ENCODE measurements around a stretch of chr12.

- RRBS: no CpG with 5 or more reads among the region's 6 CpGs
Observed at GRCh38 chr12:31876560-31877055, 82.6 kb upstream of the RESF1 start.

DNA sequence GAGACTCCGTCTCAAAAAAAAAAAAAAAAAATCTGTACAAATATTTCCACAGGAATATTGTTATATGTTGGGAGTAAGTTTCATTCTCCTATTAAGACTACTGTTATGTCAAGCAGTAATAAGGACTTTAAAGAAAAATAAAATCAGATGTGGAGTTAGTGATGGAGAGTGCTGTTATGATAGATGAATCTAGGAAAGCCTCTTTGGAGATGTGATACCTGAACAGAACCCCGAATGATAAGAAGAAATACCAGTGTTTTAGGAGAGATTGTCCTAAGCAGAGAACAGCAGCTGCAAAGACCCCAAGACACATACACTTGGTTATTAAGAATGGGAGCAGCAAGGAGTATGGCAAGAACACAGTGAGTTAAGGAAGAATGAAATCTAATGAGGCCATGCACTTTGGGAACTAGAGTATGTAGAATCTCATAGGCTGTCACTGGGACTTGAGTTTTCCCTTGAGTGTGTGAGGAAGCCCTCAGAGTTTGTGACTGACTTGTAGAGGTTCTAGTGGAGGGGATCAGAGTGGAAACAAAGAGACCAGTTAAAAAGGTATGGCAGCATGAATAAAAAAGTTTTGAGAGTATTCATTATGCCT lies 98.1 kb upstream of the DNM1L start:
- RRBS: no CpG with 5 or more reads among the region's 2 CpGs

GRCh38 chr12:32585260-32586133 lies 93.6 kb upstream of the DNM1L start:
- RRBS: no CpG with 5 or more reads among the region's 9 CpGs

- RRBS: no CpG with 5 or more reads among the region's 8 CpGs
Observed at GRCh38 chr12:33587712-33588812, 148.4 kb upstream of the SYT10 start.

- RRBS: 60% methylated on average over 8 of the region's 34 CpGs
Observed at GRCh38 chr12:34349197-34349866, 327.0 kb downstream of the ALG10 start.

DNA sequence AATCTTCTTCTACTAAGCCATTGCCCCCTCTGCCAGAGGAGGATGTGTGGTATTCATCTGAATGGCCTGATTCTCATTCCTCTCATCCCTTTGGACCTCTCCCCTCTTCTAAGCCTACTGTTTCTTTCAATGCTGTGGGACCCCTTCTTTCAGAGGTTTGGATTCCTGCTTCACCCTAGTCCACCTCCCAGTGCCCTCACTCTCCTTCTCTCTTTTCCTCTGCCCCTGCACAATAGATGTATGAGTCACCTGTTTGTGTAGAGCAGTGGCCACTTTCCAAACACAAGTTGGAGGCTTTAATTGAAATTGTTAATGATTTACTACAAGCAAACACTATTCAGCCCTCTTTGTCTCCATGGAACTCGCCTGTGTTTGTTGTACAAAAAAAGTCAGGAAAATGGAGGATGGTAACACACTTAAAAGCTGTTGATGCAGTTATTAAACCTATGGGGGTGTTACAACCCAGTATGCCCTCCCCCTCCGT lies 192.2 kb upstream of the ALG10B start:
- RRBS: no CpG with 5 or more reads among the region's 2 CpGs

GRCh38 chr12:39808820-39809252 lies 182.9 kb downstream of the C12orf40 start:
- RRBS: no CpG with 5 or more reads among the region's 3 CpGs

GRCh38 chr12:39839073-39839581 lies 213.1 kb downstream of the C12orf40 start:
- RRBS: no CpG with 5 or more reads among the region's 7 CpGs

DNA sequence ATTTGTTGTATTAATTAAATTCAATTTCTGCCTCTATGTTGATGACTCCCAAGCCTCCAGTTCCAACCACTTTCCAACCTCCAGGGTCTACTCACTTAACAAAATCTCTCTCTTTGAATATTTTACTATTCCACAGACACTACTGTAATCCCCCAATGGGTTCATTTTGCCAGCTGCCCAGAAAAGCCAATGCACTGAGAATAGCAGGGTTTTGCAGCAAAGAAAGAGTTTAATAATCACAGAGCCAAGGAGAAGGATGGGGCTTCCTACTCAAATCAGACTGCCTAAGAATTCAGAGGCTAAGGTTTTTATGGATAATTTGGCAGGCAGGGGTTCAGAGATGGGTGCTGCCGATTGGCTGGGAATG lies 105.8 kb downstream of the GXYLT1 start:
- RRBS: no CpG with 5 or more reads among the region's 1 CpG

DNA sequence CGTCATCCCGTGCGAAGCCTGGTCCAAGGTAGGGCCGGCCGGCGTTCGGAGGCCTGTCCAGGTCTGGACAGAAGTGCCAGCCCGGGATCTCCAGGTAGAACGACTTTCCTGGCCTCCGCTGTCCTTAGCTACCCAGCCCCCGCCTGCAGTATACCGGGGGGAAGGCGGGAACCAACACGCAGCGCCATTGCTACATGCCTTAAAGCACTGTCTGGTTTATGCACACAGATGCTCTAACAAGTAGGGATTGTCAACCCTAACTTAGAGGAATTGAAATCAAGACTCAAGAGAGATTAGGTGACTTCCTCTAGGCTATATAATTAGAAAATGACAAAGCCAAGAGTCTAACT lies 561 bp upstream of the YAF2 start:
- RRBS: 3% methylated on average over 8 of the region's 15 CpGs

- RRBS: no CpG with 5 or more reads among the region's 11 CpGs
Observed at GRCh38 chr12:42387935-42388508, 62.1 kb downstream of the PPHLN1 start.

DNA sequence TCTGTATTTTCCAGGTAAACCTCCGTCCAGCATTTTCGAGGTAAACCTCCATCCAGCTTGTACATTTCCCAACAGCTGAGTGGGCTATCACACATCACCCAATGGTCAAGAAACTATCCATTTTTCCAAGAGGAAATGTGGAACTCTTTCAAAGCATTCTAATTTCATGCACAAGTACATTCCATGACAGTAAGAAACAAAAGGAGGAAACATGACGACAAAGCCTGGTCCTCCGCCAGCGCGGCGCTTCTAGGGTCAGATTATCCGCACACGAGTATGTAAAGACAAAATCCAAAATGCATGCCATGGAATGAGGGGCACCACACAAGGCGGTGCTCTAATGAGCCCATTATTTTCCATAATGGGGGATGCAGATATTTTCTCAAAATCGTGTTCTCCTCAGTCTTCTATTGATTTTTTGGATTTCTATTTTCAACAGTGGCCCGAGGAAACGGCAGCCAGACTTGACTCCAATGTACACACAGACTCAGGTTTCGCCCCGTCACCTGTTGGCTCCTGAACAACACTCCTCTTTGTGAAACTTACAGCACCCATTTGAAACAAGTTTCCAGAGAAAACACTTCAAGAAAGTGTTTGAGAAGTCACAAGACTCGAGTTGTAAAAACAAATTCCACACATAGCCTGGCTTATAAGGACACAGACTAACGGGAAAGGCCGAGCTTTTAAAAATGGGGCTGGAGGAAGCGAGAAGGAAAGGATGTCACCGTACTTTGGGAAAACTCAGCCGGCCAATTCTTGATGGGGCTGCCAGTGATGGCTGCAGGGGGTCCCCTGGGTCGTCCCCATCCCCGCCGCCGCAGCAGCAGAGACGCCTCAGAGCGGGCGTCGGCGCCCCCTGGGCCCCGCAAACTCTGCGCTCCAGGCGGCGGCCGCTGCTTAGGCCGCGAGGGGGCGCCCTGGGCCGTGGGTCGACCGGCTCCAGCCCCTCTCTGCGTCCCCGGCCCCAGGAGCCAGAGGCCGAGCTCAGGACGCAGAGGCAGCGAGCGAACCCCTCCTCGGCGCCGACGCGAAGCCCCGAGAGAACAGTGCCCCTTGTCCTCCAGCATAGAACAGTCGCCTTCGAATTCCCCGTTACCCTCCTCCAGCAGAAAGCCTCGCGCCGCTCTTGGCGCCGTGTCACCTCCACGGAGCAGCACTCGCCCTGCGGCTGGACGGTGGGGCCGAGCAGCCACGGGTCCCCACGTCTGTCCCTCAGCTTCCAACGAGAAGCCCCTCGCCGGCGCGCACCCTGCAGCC lies 107.1 kb downstream of the PRICKLE1 start:
- RRBS: 1% methylated on average over 3 of the region's 73 CpGs

- RRBS: no CpG with 5 or more reads among the region's 4 CpGs
Observed at GRCh38 chr12:45234100-45235088, 18.5 kb downstream of the ANO6 start.

DNA sequence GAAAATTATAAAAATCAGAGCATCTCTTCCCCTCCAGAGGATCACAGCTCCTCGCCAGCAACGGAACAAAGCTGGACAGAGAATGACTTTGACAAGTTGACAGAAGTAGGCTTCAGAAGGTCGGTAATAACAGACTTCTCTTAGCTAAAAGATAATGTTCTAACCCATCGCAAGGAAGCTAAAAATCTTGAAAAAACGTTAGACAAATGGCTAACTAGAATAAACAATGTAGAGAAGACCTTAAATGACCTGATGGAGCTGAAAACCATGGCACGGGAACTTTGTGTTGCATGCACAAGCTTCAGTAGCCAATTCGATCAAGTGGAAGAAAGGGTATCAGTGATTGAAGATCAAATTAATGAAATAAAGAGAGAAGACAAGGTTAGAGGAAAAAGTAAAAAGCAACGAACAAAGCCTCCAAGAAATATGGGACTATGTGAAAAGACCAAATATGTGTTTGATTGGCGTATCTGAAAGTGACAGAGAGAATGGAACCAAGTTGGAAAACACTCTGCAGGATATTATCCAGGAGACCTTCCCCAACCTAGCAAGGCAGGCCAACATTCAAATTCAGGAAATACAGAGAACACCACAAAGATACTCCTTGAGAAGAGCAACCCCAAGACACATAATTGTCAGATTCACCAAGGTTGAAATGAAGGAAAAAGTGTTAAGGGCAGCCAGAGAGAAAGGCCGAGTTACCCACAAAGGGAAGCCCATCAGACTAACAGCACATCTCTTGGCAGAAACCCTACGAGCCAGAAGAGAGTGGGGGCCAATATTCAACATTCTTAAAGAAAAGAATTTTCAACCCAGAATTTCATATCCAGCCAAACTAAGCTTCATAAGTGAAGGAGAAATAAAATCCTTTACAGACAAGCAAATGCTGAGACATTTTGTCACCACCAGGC lies 177.3 kb downstream of the ANO6 start:
- RRBS: no CpG with 5 or more reads among the region's 11 CpGs

DNA sequence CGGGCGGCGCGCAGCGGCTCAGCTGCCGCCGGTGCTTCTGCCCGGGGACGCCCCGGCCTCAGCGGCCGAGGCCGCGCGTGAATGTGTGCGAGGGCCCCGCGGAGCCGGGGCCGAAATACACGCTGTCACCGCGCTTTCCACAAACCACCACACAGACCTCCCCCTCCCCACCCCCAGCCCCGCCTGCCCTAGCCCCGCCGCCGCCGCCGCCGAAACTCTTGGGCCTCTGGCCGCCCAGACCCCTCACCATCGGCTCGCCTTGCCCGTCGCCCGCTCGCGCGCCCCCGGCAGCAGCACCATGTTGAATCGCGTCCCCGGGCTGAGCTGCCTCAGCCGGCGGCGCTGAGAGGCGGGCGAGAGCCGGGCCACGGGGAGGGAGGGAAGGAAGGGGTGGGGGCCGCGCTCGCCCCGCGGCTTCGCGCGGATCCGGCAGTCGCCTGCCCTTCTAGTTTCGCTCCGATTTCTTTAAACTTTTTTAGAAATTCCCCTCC lies 366 bp upstream of the ARID2 start:
- RRBS: 1% methylated on average over 21 of the region's 62 CpGs

DNA sequence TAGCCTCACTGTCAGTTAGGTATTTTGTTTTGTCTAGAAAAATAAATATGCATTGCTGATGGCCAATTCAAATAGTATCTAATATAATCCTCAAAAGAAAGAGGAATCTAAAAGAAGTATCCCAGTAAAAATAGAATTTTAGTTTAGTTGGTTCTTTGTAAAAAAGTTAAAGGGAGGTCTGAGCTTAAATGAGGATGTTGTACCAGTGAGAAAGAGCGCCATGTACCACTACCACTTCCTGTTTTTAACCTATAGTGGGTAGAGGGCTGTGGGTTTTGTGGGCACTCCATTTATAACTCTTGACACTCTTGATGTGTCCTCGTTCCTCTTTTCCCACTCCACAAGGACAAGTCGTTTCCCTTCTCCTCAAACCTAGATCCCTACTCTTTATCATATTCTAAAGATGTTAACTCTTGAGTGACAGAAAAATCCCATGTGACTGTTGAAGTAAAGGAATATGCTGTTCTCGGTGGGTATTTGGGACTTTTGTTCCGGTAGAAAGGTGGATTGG lies 50.9 kb downstream of the SLC38A1 start:
- RRBS: no CpG with 5 or more reads among the region's 5 CpGs

DNA sequence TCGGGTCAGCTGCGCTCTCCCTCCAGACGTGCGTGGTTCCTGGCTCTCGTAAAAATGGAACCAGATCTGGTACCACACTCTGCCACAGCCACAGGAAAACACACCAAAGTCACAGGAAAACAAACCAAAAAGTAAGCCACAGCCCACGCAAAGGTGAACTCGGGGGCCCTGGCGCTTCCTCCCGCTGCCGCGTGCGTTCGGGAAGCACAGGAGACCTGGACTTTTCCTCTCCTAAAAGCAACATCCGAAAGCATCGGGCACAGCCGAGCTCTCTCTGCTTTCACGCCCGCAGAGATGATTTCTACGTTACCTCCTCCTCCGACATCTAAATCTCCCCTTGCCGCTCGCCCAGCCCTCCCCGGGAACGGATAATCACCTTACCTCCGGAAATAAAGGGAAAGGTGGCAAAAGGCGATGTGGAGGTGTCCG lies 684 bp downstream of the SLC38A1 start:
- RRBS: 0% methylated on average over 2 of the region's 27 CpGs

DNA sequence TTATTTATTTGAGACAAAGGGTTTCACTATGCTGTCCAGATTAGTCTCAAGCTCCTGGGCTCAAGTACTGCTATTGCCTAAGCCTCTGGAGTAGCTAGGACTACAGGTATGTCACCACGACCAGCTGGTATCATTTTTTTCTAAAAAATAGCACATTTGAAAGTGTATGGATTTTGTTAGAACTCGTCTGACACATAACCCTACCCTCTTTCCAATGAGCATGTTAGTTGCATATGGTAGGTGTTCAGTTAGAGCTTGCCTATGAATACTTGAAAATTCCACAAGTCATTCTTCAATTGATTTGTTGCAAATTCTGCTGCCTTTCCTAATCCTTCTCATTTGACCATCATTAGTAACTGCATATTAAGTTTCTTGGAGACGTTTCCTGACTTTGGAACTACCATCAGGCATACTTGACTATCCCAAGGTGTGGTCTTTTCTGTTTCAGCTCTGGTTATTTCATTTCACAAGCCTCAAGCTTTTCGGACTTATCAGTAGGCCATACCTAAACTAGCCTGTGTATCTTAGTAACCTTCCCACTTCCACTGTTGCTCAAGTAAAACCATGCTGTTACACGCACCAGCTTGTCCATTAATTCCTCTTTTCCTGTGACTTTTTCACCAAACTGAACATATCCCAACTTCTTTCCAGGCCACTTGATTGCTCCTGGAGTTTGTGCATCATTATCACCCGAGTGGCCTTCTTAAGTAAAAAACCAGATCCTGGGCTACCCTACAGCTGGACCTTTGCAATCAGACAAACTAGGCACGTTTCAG lies 15.3 kb downstream of the SLC38A2 start:
- RRBS: no CpG with 5 or more reads among the region's 7 CpGs

Data from CMK (cell line).